ENCODE measurements around the gene OLAH.

- PRO-cap = no peak
- RAMPAGE, long total RNA = no peak
Measured at GRCh38 chr10:14023944-14025405, 306.2 kb downstream of the FRMD4A start.

- PRO-cap = no peak
- RAMPAGE, long total RNA = no peak
Measured at GRCh38 chr10:14074272-14074565, 256.5 kb downstream of the FRMD4A start.

DNA sequence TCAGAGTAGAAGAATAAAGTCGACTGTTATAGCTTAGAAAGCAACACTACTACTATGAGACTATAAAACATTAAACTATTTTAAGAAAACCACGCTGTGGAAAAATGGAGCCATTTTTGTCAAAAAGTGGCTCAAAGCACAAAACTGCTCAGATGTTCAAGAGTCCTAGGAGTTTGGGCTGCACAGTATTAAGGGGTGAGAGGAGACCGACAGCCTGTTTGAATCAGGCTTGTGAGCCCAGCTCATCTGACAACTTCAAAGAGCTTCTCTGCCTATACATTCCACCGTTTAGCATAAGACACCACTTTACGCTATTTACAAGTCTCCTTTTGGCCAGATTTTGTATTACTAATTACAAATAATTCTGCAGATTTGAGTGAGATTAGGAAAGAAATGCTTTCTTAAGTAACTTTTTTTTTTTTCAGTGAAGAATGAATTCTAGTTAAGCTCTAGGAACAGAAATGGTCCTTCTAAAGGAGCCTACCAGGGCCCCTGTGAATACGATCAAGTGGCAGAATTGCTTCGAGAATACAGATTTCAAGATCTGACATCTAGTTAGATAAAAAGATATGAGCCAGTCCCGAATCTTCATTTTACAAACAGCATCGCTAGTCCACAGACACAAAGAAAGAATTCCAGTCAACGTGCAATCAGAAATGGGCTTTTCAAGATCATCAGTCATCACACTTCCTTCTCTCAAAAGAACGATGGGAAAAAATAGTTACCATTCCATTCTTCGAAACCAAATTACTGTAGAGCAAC lies 188.2 kb upstream of the FRMD4A start:
- PRO-cap = no peak
- RAMPAGE, long total RNA = no peak

DNA sequence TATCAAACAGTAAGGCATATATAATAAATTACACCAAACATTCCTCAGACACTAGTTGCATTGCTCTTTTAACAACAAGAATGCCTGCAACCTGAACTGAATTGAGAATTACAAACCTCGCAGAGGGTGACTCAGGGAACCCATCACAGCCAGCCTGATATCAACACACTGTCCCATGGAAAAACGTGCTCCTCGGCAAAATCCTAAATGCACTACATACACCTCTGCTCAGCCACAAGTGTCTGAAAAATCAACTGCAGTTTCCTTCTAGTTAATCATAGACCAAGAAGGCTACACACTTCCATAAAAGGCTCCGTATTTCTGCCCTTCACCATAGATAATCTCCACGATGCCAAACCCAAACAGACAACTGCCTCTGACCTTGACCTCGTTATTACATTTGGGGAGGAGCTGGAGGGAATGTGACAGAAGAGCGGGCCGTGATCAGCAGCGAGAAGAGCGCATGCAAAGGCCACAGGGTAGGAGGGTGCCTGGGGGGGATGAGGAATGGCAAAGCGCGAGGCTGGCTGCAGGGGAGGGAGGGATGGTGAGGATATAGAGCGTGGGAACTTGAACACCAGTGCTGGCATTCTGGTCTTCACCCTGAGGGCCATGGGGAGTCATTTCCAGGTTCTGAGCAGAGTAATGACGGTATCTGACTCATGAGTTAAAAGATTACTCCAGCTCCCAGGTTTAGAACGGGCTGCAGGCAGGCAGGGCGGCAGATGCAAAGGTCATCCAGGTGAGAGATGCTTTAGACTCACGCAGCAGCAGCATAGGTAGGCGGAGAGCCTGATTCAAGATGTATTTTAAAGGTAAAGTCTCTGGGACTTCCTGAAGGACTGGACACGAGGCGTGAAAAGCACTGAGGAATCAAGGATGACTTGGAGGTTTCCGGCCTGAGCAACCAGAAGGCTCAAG lies 202.0 kb upstream of the FRMD4A start:
- PRO-cap = no peak
- RAMPAGE, long total RNA = no peak

DNA sequence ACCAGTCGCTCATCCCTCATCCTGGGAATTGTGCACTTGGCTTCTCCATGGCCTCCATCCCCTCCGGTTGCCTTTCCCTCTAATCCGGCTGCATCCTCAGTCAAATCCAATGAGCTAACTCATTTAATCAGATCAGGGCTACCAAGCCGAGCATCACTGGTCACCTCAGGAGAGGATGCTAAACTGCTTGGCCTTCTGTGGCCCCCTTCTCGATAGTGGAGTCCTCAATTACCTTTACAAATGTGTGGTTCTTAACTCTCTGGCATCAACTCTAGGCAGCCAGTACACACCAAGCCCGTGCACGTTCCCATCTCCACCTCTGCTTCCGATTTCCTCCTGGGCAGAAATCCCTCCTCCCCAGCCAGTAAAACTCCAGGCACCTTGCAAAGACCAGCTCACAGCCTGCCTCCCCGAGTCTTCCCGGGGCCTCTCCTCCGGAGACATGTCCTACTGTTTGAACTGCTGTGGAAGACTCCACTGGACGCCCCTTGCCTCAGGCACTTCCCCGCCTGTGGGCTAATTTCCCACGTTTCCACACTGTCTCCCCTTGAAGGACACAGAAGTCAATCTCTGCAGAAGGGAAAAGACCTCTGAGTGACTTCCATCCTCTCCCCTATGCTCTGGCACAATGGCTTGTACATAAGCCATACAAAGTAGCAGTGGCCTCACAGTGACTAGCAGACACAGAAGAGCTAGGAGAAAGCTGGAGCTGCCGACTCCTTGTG lies 210.6 kb upstream of the FRMD4A start:
- PRO-cap = no peak
- RAMPAGE, long total RNA = no peak

GRCh38 chr10:14556638-14557604 lies 217.8 kb downstream of the FAM107B start:
- PRO-cap = no peak
- RAMPAGE, long total RNA = no peak

GRCh38 chr10:14571732-14572721 lies 202.7 kb downstream of the FAM107B start:
- PRO-cap = no peak
- RAMPAGE, long total RNA = no peak

DNA sequence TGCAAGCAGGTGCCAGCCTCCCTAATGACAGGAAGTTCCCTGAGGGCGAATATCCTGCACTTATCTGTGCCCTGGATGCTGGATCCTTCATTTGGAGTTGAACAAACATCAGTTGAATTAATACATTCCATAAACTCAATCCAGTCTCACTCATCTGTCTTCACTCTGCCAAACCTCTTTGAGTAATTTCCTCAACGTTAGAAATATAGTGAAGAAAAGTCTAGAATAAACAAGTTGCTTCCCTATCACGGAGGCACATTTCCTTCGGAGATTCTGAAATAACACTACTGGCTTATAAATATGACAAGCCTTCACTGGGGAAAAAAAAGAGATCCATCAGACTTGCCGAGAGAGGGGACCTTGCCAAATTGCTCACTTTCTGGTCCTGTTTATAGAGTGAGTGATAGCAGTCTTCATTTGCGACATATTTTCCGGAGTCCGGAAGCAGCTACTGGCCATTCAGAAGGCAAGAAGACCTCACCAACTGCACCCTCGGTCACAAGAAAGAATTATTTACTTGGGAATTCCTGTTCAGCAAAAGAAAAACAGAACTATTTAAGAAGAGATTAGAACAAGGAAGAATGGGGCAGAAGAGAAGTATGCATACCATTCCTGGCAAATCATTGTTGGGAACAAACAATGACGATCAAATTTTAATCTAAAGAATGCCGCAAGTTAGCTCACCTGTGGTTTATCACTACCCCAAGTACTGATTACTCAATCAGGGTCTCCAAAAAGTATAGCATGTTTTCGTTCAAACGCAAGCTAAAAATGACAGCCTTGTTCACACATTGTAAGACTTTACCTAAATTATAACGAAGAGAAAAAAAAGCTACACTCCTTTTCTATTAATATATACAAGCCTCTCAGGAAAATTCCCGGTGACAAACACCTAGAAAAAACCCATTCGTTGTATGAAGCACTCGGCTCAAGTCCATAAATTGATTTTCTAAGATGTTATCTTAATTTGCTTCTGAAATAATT lies 196.2 kb downstream of the FAM107B start:
- PRO-cap = no peak
- RAMPAGE, long total RNA = no peak

GRCh38 chr10:14748474-14748773 lies 26.3 kb downstream of the FAM107B start:
- PRO-cap = no peak
- RAMPAGE, long total RNA = no peak

DNA sequence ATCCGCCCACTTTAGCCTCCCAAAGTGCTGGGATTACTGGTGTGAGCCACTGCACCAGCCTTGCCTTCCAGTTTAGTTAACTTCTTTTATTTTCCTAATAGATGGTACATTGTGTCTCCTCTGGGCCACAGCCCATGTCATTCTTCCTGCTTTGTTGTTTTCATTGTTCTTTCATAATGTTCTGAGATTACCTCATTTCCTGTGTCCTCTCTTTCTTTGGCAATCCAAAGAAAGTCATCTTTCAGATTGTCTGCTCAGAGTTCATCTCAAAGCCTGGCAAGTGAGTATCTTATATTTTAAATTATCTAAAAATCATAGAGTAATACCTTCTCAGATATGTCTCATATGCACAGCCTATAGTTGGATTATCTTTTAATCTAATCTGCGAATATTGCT lies at the start of gene OLAH:
TSS of gene OLAH (plus strand) at position 237 of the 396 bp plus-strand sequence.
- PRO-cap = no peak
- RAMPAGE, long total RNA = no peak

DNA sequence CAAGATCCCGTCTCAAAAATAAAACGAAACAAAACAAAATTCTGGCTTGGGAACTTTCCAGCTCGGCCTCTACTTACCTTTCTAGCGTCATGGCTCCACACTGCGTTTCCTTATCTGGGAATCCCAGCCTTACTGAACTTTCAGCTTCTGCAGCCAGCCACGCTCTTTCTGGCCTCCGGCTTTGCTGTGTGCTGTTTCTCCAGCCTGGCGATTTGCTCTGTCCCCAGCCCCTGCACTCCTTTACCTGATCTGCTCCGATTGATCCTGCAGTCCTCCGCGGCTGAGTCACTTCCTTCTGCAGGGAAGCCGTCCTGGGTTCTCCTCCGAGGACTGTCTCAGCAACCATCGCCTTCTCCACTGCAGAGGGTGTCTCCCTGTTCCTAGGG lies 71.0 kb upstream of the FAM171A1 start:
- PRO-cap = no peak
- RAMPAGE, long total RNA = no peak

- PRO-cap = no peak
- RAMPAGE, long total RNA = no peak
Measured at GRCh38 chr10:15737467-15738123, 17.9 kb upstream of the ITGA8 start.

- PRO-cap = no peak
- RAMPAGE, long total RNA = no peak
Measured at GRCh38 chr10:15738124-15738729, 18.5 kb upstream of the ITGA8 start.

DNA sequence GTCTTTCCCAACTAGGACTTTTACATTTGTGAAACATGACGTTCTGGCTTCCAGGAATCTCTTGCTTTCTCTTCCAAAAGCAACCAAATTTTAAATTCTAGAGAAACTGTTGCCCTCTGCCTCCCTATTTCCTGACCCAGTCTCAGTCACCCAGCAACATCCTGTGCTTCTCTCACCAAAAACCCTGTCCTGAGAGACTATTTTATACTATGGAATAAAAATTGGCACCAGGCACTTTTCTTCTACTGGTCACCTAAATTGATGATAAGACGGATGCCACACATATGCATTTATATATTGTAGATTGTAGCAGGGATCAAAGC lies 839 bp upstream of the RSU1 start:
- PRO-cap = no peak
- RAMPAGE, long total RNA = no peak

DNA sequence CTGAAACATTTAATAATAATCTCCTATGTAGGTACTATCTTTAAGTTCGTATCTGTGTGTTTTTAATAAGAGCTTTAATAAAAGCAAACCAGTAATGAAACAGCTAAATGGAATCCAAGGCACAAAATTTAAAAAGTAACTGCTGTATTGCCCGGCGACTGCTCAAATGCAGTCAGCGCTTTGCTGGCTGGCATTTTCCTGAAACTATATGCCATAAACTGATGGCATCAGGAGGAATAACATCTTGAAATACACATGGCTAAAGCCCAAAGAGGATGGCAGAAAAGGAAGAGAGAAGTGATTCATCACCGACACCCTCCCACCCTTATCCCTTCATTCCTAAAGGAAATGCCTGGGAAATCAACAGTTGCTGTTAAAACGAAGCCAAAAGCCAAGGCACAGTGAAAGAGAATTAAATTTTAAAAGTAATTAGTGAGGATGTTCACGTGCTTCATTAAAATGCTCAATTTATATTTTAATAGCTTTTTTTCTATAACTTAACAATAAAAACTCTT lies 133.0 kb downstream of the CUBN start:
- PRO-cap = no peak
- RAMPAGE, long total RNA = no peak

- PRO-cap = no peak
- RAMPAGE, long total RNA = no peak
Measured at GRCh38 chr10:17023772-17024617, 105.6 kb downstream of the CUBN start.

DNA sequence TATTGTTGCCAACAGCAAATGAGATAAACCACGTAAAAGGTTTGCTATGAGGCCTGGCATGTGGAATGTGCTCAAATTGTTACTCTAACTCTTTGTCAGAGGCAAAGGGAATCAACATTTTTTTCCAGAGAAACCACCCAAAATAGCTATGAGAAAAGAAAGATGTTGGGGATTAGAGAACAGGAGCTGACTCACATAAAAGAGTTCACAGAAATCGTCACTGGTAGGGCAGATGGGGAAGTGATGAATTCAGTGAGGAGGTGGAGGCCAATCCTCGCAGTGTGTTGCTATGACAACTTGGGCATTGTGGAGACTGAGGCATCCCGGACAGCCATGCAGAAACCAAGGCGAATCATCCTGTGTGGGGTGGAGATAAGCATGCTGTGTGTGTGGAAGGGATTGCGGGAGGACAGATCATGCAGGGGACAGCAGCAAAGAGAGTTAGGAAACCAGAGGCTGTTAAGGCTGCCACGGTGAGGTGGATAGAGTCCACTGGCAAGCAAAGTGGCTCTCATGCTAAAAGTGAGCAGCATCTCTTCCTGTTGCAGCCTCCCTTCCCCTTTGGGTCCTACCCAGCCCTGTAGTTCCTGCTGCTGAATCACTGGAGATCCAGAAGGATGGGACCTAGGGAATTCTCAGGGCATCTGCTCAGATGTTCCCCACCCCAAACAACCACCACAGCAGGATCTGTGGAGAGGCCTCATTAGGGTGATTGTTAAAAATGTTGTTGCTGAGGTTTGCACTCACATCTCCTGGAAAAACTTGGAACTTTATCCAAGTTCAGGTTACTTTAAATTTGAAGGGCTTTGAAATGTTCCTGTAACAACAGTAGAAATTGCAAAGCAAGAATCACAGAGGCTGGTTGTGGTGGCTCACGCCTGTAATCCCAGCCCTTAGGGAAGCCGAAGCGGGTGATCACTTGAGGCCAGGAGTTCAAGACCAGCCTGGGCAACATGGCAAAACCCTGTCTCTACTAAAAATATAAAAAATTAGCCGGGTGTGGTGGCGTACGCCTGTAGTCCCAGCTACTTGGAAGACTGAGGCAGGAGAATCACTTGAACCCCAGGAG lies 103.8 kb downstream of the CUBN start:
- PRO-cap = no peak
- RAMPAGE, long total RNA = no peak

DNA sequence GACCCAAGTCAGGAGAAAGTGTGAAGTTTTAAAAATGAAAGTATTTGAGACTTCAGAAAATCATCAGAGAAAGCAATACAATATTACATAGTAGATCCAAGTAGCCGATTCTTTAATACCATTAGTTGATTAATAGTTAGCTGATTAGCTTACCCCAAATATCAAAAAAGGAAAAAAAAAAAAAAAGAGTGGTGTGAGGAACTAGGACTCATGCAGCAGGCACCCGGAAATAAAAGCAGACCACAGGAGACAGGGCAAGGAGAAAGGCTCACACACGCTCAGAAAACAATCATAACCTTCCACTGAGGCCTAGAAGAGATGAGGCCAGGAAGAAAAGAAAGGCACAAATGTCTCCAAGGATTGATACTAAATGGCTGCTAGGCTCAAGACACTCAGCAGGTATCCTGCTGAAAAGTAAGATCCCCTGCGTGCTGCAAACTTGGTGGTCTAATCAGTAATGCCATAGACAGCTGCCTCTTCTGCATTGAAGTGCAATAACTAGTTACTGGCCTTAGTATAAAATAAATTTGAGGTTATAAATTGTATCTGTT lies 25.9 kb downstream of the TRDMT1 start:
- PRO-cap = no peak
- RAMPAGE, long total RNA = no peak

DNA sequence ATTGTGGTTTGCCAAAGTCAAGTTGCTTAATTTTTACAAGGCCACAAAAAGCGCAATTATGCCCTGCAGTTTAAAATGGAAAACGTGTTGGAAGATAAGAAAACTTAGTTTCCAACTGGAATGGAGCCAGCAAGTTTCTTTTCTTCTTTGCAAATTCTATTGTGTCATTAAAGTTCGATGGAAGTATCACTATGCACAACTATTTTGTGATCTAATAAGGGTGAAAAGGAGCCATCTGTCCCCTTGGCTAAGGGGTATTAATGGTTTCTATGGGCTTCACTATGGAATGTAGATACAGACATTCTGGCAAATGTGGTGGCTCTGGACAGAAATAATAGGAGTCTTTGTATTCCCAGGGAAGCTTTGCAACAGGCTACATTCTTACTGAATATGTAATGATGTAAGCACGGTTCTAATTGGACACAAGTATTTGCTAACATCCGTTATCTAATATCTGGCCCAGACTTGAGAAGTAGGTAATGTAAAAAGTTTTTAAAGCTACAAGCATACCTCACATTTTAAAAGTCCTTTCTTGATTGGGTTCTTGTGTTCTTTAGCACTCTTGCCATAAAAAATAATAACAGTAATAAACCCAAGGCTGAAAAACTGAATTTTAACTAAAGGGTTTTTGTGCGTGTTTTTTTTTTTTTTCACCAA lies 3.2 kb downstream of the VIM start:
- PRO-cap = no peak
- RAMPAGE, long total RNA = no peak

- PRO-cap = no peak
- RAMPAGE, long total RNA = no peak
Measured at GRCh38 chr10:17387889-17388140, 66.6 kb downstream of the ST8SIA6 start.

Measured in OCI-LY7 (cell line).